PC-3 (cell line): ENCODE measurements around a stretch of chr2.

DNA sequence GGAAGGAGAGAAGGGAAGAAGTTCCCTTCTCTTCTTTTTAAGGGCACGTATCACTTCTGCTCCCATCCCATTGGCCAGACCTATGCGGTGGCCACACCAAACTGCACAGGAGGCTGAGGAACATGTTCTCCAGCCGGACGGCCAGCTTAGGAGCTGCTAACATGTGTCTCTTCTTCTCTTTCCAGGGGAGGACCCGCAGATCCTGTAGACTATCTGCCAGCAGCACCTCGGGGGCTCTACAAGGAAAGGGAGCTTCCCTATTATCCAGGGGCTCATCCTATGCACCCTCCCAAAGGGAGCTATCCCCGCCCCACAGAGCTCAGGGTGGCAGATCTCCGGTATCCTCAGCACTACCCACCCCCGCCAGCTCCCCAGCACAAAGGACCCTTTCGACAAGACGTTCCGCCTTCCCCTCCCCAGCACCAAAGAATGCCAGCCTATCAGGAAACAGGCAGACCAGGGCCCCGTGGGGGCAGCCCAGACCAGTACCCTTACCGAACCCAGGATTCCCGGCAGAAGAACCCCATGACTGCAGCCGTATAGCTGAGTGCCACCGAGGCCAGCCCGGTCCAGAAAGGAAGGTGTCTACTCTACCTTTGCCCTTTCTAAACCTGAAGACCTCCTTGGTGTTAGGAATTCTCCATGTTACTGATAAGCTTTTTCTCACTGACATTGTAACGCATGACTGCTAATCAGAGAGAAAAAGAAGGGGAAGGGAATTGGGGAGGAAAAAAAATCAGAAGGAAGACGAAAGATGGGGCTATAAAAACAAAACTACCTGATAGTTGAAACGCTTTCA is 66.8 kb upstream of the NRP2 start:
- RAMPAGE, long total RNA: no peak

DNA sequence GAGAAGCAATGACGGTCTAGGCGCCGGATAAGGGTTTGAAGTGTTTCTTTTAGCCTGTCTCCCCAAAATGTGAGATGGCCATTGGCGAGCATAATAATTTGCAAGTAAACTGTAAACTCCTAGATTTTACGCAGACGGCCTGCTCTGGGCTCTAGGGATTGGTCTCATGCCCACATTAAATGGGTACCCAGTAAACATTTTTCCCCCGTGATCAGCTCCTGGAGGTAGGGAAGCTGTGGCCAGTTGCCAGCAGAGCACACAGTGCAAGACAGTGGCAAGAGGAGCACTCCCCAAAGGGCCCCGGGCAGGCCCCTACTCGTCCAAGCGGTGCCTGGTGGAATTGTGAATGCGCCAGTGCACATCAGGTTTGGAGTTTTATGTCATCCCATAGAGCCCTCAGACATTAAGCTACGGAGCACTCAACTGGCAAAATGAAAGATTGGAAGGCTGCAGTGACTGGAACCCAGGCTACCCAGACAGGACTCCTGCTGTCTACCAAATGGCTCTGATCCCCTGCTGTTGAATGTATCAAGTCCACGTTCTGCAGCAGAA is 5.0 kb downstream of the NRP2 start:
- RAMPAGE, long total RNA: no peak

GRCh38 chr2:205771057-205771456 is 88.8 kb downstream of the NRP2 start:
- RAMPAGE, long total RNA: no peak

DNA sequence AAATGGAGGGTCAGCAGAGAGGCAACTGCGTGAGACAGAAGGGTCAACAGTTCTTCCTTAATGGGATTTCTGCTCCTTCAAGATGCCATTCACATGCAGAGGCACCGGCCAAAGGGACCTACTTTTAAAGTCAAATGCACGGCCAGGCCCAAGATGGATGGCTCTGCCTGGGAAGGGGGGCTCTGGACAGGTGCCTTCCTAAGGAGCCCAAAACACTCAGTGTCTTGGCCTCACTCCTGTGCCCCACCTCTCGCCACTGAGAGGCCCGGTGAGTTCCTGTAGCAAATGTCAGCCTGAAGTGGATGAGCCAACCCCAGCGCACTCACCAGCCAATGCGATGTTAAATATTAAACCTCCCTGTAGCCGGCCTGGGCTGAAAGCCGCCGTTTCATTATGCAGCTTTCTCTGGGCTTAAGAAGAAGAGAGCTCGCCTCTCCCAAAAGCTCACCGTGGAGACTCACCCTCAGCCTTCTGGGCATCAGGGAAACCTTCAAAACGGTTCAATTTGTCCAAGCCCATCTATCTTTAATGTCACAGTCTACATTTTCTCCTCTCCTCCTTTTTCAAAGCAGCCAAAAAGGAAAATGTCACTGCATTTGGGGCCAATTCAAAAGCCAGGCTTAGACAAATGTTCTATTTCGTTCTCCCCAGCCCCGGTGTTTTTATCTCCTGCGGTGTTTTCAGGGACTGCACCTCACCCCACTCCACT is 123.9 kb downstream of the NRP2 start:
- RAMPAGE, long total RNA: no peak

DNA sequence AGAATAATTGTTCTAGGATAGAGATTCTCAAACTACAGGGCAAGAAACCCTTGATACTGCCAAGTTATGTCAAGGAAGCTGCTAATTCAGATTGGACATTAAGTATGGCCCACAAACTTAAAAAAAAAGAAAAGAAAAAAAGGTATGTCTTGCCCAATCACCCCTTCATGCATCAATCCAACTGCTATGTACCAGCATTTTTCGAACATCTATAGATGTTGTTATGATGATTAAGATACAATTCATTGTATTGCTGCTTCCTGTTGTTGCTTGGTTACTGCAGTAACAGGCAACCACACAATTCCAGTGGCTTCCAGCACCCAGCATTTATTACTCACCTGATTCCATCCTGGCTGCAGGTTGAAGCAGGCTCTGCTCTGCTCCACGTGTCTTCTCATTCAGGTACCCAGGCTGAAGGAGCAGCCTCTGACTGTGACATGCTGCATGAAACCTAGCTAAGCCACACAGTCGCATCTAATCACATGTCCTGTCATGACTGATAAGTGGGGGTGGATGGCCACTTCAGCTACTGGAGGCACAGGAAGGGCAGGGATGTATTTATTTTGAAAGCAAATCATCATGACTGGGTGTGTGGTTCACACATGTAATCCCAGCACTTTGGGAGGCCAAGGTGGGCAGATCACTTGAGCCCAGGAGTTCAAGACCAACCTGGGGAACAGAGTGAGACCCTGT is 196.8 kb downstream of the INO80D start:
- RAMPAGE, long total RNA: no peak

- RAMPAGE, long total RNA: no peak
Observed at GRCh38 chr2:205902436-205903021, 183.4 kb downstream of the INO80D start.

DNA sequence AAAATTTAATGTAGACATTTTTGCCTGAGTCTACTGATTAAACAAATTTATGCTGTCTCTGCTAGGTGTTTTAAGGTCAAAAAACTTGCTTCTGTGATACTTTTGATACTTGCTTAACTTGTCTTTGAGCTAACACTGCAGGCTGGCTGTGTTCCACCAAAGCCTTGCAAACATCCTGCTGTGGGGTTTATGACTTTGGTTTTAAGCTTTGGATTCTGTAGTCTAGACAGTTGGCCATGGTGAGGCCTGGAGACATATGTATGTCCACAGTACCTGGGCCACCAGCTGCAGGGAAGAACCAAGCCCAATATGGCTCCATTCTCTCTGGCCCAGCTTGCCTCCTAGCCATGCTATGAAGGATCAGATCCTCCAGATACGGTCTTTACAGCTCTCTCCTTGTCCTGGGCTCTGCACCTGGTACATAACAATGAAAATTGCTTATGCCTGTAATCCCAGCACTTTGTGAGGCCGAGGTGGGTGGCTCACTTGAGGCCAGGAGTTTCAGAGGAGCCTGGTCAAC is 113.8 kb downstream of the INO80D start:
- RAMPAGE, long total RNA: no peak

DNA sequence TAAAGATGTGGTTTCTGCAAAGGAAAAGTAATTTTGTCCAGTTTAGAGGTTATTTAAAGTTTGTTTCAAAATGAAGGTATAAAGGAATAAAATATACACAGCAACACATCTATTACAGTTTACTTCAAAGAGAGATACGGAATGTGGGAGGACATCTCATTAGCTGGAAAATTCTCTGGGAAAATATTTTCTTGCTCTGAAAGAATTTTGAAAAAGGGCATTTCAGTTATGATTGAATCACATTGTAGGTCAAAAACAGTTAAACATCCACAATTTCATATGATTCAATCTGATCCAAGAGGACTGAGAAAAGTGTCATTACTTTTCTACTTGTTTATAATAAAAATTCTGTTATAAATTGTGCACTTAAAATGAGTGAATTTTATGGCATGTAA is 111.3 kb downstream of the INO80D start:
- RAMPAGE, long total RNA: no peak

GRCh38 chr2:206147331-206147980 is 11.8 kb downstream of the NDUFS1 start:
- RAMPAGE, long total RNA: no peak

DNA sequence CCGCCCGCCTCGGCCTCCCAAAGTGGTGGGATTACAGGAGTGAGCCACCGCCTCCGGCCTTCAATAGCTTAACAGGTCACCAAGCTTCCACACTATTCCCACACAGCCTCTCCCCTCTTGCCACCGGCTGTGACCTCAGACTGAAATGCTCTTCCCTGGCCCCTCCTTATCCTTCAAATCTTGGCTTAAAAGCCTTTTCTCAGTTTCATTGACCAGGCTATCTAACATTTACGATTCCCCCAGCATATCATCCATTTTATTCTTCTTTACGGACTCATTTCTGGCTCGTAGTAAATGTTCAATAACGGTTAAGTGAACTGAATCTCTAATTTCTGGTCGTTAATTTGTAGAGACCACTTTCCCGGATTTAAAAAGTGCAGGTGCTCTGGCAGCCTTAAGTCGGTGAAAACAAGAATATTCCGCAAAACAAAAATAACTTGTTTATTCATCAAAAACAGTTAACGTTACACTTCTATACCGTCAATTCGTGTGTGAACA is 992 bp downstream of the NDUFS1 start:
- RAMPAGE, long total RNA: no peak

DNA sequence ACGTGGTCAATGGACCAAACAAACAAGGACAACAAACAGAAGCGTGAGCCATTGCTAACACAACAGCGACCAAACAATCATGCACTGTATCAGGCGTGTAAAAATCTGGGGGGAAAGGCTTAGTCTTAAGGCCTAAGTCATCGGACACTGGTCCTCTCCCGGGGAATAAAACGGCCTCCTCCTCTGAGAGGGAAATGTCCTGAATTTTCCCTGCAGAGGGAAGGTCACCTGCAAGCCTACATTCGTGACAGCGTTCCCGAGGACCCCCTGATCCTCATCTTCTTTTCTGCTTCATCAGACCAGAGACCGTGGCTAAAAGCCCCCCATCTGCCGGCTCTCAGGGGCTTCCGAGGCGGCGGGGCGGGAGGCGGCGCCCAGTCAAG is 397 bp downstream of the NDUFS1 start:
- RAMPAGE, long total RNA: no peak

- RAMPAGE, long total RNA: no peak
Observed at GRCh38 chr2:206442596-206443150, 659 bp upstream of the ADAM23 start.

- RAMPAGE, long total RNA: no peak
Observed at GRCh38 chr2:206460063-206460290, 16.6 kb downstream of the ADAM23 start.

DNA sequence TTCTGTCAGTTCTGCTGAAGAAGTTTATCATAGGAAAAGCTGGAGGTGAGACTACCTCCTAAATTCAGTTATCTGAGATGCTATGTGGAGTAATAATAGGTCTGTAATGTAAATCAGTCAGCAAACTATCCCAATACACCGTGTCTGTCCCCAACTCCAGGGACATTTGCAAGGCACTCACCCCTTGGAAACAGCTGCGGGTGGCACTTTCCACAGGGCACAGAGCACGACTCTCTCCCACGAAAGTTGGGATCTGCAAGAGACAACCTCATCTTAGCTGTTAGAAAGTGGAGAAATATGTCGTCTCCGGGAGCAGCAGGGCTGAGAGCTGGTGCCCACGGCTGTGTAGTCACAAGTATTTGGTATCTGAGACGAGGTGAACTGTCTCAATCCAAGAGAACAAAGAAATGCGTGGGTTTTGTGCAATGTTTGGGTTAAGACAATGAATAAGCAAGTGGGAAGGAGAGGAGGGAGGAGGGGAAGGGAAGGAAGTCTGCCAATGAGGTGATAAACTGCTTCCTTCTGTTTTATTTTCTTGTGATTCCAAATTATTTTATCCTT is 18.2 kb downstream of the DYTN start:
- RAMPAGE, long total RNA: no peak

GRCh38 chr2:207106328-207107389 is 59.1 kb downstream of the KLF7 start:
- RAMPAGE, long total RNA: no peak

DNA sequence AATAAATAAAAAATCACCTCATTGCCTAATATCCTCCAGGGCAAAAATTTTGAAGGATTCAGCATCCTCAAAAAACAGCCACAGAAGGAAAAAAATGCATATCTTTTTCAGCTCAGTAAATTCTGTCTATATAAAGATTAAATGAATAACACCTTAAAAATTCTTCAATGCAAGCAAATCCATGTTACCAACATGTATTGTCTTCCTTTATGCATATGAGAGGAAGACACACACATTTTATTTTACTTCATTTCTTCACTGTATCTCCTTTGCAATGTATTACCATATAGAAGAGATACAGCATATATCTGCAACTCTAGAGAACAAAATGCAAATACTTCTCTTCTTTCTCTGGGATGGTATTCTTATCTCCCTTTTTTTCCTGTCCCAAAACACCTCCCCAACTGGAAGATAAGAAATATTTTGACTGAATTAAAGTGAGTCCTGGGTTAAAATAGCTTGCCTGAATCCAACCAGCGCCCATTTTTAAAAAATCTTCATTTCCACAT is 45.5 kb downstream of the KLF7 start:
- RAMPAGE, long total RNA: no peak

DNA sequence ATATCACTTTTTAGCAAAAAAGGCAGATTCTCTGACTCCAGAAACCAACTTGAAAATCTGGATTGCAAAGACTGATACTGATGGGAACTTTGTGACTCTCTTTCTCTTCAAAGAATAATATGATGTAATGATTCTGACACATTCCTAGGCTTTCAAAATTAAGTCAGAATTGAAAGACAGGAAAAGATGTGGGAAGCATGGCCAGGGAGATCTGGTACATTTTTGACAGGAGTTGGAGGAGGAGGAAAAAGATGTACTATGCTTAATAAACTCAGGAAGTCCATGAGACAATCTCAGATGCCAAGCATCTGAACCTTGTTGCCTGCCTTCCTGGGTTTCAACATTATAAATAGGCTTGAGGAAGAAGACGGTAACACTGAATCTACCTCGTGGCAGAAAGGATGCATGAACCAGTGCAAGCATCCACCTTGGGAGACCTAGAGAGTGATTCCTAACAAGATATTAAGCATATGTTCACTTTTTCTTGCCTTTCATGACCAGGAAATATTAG is 34.1 kb downstream of the KLF7 start:
- RAMPAGE, long total RNA: no peak

- RAMPAGE, long total RNA: no peak
Observed at GRCh38 chr2:207501730-207502590, 27.8 kb upstream of the CREB1 start.

- RAMPAGE, long total RNA: no peak
Observed at GRCh38 chr2:207759963-207760847, 9.5 kb downstream of the FZD5 start.

DNA sequence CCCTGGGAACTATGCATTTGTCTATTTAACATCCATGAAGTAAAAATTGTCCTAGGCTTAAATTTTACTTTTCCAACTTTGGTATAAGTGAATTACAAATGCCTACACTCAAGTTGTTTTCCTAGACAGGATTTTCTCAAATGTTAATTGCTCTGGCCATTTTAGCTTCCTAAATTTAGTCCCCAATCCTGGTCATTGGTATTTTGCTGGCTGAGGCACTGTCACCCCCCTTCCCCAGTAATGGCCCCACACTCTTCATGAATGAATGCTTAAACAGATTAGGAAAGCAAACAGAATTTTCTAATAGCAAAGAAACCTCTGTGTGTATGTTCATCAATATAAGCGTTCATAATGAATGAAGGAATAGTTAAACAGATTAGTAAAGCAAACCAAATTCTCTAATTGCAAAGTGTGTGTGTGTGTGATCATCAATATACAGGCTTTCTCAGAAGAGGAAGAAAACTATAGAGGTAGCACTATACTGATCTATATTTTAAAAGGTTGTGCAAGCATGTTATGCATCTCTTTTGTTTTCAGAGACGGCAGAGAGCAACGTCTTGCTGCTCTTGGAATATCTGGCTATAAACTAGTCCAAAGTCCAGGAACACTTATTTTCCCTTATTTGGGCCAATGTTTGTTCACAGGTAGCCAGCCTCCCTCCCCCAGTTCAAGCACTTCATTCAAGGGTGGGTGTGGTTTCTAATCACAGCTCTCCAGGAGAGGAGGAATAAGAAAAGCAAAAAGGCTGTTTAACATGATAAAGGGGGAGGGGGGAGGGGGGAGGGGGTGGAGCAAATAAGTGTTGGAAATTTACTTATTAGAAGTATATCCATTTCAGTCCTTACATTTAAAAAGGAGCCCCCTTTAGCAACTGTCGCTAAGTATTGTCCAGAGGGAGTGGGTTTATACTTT is 4.3 kb downstream of the FZD5 start:
- RAMPAGE, long total RNA: no peak